Cardiac ventricle fibroblast (primary cell): ENCODE measurements around a stretch of chr2.

- RAMPAGE, long total RNA = no peak
These were observed 245.7 kb upstream of the RND3 start for GRCh38 chr2:150733162-150733543.

DNA sequence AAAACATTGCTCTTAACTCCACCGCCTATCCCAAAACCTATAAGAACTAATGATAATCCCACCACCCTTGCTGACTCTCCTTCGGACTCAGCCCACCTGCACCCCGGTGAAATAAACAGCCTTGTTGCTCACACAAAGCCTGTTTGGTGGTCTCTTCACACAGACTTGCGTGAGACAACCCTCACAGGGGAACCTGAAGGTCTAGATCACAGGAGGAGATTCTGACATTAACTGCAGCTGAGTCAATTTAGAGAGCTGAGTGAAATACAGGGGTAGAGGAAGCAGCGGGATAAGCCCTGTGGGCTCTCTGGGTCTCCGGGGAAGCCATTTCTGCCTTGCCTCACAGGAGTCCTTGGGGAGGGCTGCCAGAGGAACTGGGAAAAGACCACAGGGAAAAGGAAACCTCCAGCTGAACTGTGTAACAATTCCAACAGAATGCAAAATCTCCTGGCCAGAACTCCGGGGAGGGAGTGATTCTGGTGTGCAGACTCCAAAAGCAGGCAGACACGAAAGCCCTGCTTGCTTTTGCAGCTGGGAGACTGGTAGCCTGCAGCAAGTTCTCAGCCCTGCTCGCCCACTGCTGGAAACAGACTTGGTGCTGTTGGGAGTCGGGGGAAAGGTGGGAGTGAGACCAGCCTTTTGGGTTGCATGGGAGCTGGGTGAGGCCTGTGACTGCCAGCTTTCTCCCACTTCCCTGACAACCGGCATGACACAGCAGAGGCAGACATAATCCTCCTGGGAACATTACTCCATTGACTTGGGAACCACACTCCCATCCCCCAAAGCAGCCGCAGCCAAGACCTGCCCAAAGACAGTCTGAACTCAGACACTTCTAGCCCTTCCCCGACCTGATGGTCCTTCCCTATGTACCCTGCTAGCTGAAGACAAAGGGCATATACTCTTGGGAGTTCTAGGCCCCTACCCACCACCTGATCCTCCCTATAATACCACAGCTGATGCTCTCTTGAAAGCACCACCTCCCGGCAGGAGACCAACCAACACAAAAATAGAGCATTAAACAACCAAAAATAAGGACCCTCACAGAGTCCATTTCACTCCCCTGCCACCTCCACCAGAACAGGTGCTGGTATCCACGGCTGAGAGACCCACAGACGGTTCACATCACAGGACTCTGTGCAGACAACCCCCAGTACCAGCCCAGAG is 26.0 kb upstream of the NMI start:
- RAMPAGE, long total RNA = no peak

GRCh38 chr2:151619336-151619768 is 114.9 kb downstream of the NEB start:
- RAMPAGE, long total RNA = no peak

DNA sequence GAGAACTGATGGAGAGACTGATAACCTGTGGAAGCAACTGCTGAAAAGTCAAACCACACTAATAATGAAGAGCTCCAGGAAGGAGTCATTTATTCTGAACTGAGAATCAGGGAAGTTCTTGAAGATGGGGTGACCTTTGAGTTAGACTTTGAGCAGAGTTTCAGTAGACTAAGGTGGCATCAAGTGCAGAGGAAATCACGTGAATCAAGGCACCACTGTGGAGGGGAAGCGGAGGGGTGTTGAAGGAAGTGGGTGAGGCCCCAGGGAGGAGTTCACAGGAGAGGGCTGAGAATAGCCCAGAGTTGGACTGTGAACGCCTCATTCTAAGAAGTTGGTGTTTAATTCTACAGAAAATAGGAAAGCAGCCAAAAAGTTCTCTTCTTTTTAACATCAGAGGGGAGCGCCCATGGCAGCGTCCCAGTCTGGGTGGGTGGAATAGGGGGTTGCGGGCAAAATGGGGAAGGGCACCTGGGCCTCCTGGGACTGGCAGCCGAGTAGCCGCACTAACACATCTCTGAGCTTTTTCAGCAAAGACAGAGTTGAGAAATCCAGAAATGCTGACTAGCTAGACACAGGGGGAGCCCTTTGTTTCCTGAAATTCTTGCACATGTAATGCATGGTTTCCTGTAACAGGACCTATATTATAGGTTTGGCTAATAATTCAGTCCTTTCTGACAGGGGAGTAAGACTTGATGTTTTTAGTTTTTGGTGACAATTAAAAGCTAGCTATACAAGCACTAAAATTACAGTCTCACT is 97.0 kb downstream of the NEB start:
- RAMPAGE, long total RNA = no peak

DNA sequence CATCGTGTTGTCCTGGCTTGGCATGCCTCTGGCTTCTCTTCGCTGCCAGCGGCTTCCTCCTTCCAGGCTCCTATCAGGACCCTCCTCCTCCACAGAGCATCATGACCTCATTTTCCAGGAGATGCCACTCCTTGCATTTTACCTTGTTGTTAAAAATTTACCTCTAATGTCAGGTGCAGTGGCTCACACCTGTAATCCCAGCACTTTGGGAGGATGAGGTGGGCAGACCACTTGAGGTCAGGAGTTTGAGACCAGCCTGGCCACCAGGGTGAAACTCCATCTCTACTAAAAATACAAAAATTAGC is 35.8 kb upstream of the NEB start:
- RAMPAGE, long total RNA = no peak

- RAMPAGE, long total RNA = no peak
These were observed 32.1 kb upstream of the ARL5A start for GRCh38 chr2:151860325-151860703.

- RAMPAGE, long total RNA = no peak
These were observed 99.6 kb upstream of the ARL5A start for GRCh38 chr2:151927844-151928189.

- RAMPAGE, long total RNA = no peak
These were observed 53.1 kb downstream of the FMNL2 start for GRCh38 chr2:152387836-152388624.

- RAMPAGE, long total RNA = no peak
These were observed 56.0 kb downstream of the FMNL2 start for GRCh38 chr2:152390891-152391458.

- RAMPAGE, long total RNA = no peak
These were observed 180.2 kb downstream of the PRPF40A start for GRCh38 chr2:152537045-152537575.

- RAMPAGE, long total RNA = no peak
These were observed 123.0 kb downstream of the PRPF40A start for GRCh38 chr2:152594098-152594795.

GRCh38 chr2:152626177-152626765 is 91.0 kb downstream of the PRPF40A start:
- RAMPAGE, long total RNA = no peak

GRCh38 chr2:152644193-152644965 is 72.9 kb downstream of the PRPF40A start:
- RAMPAGE, long total RNA = no peak

DNA sequence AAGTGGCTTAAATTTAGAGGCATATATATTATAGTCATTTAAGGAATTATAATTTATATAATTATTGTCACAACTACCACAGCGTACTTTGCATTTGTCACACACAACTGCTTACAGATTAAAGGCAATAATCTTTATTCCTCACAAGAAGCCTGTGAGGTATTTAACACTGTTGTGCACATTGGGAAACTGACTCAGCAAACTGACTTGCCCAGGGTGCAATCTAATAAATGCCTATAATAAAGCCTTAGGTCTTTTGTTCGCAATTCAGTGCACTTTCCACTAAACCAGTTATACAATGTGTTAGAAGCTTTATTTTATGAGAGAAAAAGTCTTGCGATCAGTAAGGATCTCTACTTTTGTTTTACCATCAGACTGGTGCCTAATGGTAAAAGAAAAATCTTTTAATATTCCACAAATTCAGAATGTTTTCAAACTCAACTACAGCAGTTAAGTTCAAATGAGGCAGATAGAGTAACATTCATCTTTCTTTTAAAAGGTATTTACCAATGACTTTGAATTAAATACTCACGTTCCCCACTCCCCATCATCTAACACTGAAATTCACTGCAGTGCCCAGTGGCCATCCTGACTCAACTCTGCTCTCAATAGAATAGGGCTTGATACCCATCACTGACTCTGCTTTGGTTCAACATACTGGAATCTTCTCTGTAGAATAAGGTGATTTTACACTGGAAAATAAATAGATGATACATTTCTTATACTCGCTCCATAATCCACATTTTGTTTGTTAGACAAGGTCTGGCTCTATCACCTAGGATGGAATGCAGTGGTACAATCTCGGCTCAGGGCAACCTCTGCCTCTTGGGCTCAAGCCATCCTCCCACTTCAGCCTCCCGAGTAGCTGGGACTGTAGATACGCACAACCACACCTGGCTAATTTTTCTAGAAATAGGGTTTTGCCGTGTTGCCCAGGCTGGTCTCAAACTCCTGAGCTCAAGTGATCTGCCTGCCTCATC is 66.6 kb downstream of the PRPF40A start:
- RAMPAGE, long total RNA = no peak

DNA sequence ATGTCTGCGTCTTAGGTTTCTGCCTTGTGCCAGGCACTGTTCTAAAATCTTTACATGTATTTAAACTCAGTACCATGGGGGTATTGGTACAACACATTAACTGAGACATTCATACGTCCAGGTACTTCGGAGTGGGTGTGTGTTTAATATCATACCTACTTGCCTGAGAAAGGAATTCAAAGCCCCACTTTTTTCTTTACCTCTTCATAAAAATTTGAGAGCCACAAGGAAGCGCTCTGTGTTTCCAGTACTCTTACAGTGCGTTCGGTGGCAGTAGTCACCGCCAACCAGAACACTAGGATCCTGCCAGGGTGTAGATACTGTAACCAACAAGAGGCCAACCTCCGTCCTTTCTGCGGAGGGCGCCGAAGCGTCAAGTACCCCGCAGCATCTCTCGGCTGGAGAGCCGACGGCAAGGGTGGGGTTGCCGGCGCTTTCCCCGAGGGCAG is 649 bp upstream of the GALNT13 start:
- RAMPAGE, long total RNA = no peak

DNA sequence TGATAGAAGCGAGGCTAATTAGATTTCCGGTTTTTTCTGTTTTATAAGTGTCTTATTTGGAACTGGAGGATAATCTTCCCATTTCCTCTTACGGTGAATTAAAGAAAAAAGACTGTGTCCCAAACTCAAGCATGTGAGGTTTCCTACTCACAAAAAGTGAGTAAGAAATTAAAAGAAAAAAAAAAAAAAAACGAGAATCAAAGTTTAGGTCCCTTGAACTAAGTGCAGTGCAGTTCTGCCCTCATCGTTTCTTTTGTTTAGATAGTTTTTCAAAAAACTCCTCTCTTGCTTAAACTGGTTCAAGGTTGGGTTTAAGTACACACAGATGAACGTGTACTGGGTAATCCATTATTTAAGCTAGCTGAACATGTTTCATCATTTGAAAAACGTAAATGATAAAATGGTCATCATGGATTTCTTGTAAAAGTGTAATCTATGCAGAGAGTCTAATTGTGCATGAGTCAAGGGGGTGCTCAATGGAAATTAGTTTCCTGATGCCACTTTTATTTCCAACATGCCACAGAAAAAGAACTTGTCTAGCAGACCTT is 235.8 kb upstream of the KCNJ3 start:
- RAMPAGE, long total RNA = no peak

DNA sequence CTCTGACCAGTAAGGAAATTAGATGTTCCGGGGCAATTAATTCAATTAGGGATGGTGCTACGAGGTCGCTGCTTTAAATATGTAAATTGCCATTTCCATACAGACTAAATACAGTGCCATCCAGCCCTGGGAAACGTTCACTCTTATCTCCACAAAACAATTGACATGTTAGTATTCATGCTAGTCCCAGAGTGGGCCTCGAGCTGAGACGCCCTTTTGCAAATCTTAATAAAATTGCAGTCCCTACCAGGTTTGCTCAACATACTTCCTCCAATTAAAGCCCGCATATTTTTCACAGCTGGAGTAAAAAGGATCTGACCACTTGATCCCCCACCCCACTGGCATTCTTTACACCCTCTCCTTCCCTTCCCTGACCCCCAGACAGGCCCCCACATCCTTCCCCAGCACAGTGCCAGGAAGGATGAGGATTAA is 5.5 kb downstream of the NR4A2 start:
- RAMPAGE, long total RNA = no peak

GRCh38 chr2:156399868-156400946 is 36.0 kb upstream of the GPD2 start:
- RAMPAGE, long total RNA = no peak

- RAMPAGE, long total RNA = no peak
These were observed 682 bp upstream of the GPD2 start for GRCh38 chr2:156435353-156436041.

DNA sequence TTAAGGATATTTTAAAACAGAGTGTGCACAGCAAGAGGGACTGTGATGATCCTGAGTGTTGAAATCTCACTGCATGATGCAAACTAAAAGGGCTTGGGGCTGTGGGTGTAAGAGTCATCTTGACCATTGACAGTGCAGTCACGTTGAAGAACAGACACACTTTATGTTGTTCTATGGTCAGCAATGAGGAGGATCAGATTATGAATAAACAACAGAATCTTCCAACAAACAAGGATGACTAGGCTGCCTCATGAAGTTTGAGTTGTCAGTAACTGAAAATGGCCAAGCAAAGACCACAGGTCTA is 87.2 kb upstream of the GALNT5 start:
- RAMPAGE, long total RNA = no peak